Keratinocyte (primary cell): ENCODE results near the genes CEP55, RBP4, FRA10AC1, LGI1, PLCE1 and HELLS.

DNA sequence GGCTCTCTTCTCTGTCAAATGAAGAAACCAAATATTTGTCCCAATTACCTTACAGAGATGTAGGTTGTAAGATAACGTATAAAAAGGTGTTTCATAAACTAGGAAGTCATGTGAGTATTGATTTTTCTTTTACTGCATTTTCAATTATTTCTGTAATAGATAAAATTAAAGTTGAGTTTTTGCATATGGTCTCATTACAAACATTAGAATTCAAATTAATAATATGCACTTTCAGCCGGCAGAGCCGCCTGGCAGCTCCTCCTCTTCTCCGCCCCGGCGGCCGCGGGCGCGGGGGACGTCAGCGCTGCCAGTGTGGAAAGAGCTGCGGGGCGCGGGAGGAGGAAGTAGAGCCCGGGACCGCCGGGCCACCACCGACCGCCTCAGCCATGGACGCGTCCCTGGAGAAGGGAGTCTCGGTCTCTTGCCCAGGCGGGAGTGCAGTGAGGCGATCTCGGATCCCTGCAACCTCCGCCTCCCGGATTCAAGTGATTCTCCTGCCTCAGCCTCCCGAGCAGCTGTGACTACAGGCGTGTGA is 176.0 kb downstream of the CPEB3 start:
CAGE:
- cytosol, long polyA minus RNA, result no peak
- cytosol, long polyA plus RNA, result no peak
- long polyA plus RNA, result no peak
- nucleus, long polyA minus RNA, result no peak
- nucleus, long polyA plus RNA, result no peak

GRCh38 chr10:92240283-92240980 is 50.4 kb downstream of the CPEB3 start:
CAGE:
- cytosol, long polyA minus RNA, result no peak
- cytosol, long polyA plus RNA, result no peak
- long polyA plus RNA, result no peak
- nucleus, long polyA minus RNA, result no peak
- nucleus, long polyA plus RNA, result no peak

DNA sequence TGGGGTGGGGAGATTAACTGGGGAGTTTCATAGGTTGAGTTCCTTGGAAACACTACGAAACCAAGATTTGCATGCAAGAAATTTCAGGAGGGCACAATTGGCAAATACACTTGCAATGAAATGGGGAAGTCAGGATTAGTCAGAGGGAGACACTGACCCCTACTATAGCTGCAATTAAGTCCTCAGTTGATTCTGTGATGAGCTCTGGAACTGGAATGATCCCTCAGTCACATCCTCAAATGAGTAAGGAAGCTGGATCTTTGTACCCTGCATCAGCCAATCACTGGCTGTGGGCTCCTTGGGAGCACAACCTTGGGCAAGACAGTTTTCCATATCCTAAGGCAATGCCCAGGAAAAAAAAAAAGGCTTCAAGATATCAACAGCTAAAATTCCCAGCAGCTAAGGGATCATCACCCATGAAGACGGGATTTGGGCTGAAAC is 22.0 kb downstream of the CPEB3 start:
CAGE:
- cytosol, long polyA minus RNA, result no peak
- cytosol, long polyA plus RNA, result no peak
- long polyA plus RNA, result no peak
- nucleus, long polyA minus RNA, result no peak
- nucleus, long polyA plus RNA, result no peak

DNA sequence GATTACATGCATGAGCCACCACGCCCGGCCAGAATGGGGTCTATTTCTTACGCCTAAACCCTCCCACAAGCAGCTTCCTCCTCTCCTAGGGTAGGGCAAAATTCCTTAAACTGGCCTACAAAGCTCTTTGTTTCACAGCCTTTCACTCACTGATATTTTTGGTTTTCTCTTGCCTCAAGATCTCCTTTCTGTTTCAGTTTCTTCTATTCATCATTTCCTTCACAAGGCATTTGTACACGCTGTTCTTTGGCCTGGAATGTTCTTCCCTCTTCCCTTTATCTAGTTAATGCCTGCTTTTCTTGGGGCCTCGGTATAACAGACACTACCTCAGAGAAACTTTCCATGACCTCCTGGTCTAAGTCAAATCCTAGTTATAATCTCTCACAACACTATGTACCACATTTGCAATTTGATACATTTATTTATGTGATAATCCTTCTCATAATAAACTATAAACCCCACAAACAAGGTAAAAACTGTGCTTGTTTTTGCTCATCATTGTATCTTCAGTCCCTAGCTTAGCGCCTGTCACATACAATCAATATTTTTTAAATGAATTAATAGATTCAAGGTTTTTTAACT is 6.5 kb downstream of the CPEB3 start:
CAGE:
- cytosol, long polyA minus RNA, result no peak
- cytosol, long polyA plus RNA, result no peak
- long polyA plus RNA, result no peak
- nucleus, long polyA minus RNA, result no peak
- nucleus, long polyA plus RNA, result no peak

DNA sequence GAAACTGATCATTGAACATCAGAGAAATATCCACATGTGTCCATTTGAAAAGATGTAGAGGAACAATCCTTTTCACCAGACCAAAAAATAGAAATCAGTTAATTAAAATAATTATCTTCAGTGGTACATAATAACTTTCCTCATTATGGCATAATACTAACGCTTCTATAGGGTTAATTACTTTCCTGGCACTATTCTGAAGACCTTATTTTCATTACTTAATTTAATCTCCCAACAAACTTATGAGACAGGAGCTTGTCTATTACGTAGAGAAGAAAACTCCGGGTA is 30.3 kb upstream of the EXOC6 start:
CAGE:
- cytosol, long polyA minus RNA, result no peak
- cytosol, long polyA plus RNA, result no peak
- long polyA plus RNA, result no peak
- nucleus, long polyA minus RNA, result no peak
- nucleus, long polyA plus RNA, result no peak

DNA sequence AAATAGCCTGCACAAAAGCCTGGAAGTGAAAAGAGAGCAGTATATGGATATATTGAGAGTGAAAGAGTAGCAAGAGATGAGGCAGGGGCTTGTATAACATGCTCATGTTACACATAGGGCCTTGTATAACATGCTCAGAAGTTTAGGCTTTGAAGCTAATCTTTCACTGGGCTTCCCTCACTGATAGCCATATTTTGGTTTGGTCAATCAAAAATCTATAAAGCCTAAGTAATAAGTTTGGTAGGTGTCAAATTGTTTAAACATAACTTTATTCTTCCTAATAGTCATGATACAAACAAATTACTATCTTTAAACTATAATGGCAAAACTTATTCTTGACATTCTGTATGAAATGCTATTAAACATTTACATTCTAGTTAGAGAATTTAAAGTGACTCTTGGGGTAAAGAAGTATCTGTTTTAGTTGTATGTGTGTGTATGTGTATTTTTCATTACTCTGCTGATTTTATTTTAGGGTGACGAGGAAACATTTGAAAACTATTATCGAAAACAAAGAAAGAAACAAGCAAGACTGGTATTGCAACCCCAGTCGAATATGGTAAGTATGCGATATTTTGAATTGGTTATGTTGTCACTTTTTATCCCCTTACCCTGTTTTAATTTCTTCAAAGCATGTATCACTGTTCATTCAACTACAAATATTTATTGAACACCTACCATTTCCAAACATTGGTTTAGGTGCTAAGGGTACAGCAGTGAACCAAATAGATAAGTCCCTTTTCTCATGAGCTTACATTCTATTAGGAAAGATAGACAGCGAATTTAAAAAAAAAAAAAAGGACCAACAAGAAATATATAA is 79.8 kb downstream of the EXOC6 start:
CAGE:
- cytosol, long polyA minus RNA, result no peak
- cytosol, long polyA plus RNA, result no peak
- long polyA plus RNA, result no peak
- nucleus, long polyA minus RNA, result no peak
- nucleus, long polyA plus RNA, result no peak

DNA sequence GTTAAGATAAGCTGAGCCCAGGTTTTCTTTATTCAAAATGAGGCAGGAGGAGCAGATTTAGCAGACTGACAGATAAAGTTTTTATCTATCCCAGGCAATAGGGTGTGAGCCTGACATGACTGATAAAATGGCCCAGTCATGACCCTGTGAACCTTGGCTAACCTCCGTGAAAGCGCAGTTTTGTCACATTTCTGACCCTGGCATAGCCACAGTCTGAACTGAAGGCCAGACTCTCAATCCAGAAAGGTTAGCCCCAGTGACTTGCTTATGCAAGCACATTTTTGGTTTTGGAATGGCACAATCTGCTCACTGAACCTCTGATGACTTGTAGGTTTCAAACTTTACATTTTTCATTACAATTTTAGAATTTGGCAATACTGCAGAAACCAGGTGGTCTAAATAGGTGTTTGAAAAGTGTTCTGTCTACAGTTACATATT is 4.4 kb downstream of the CYP26A1 start:
CAGE:
- cytosol, long polyA minus RNA, result no peak
- cytosol, long polyA plus RNA, result no peak
- long polyA plus RNA, result no peak
- nucleus, long polyA minus RNA, result no peak
- nucleus, long polyA plus RNA, result no peak

CAGE:
- cytosol, long polyA minus RNA, result no peak
- cytosol, long polyA plus RNA, result no peak
- long polyA plus RNA, result no peak
- nucleus, long polyA minus RNA, result no peak
- nucleus, long polyA plus RNA, result no peak
Measured at GRCh38 chr10:93363955-93364449, 118.1 kb downstream of the MYOF start.

GRCh38 chr10:93421982-93422539 is 60.1 kb downstream of the MYOF start:
CAGE:
- cytosol, long polyA minus RNA, result no peak
- cytosol, long polyA plus RNA, result no peak
- long polyA plus RNA, result no peak
- nucleus, long polyA minus RNA, result no peak
- nucleus, long polyA plus RNA, result no peak

DNA sequence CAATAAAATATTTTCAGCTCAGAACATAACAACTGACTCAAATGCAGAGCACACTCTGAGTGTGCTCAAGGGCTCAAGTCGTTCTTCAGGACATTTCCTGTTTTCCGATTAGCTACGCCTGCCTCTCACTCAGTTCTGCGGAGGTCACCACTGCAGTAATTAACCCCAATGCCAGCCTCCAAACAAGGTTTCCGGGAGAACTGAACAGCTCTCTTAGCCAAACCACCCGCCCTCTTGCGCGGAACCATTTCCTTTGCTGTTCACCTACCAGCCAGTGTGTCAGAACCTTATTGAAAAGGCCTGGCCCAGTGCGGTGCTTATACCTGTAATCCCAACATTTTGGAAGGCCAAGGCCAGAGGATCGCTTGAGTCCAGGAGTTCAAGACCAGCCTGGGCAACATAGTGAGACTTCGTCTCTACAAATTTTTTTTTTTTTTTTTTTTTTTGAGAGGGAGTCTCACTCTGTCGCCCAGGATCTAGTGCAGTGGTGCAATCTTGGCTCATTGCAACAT is 19.1 kb downstream of the MYOF start:
CAGE:
- cytosol, long polyA minus RNA, result no peak
- cytosol, long polyA plus RNA, result no peak
- long polyA plus RNA, result no peak
- nucleus, long polyA minus RNA, result no peak
- nucleus, long polyA plus RNA, result no peak

CAGE:
- cytosol, long polyA minus RNA, result start-site peak on the plus strand at chr10:93496611-93496639, 40 reads
- cytosol, long polyA plus RNA, result start-site peak on the plus strand at chr10:93496635-93496642, 80 and 18 reads in 2 replicates
- long polyA plus RNA, result start-site peak on the plus strand at chr10:93496603-93496642, 259 and 96 reads in 2 replicates
- nucleus, long polyA minus RNA, result start-site peak on the plus strand at chr10:93496605-93496656, 13 reads
- nucleus, long polyA plus RNA, result no peak
Measured at GRCh38 chr10:93495842-93497102, at the start of gene CEP55. Gene CEP55, plus strand, starts transcription at chr10:93496612.

CAGE:
- cytosol, long polyA minus RNA, result start-site peak on the plus strand at chr10:93515450-93515536, 8 reads
- cytosol, long polyA plus RNA, result no peak
- long polyA plus RNA, result no peak
- nucleus, long polyA minus RNA, result no peak
- nucleus, long polyA plus RNA, result no peak
Measured at GRCh38 chr10:93515262-93515630, 18.8 kb downstream of the CEP55 start.

DNA sequence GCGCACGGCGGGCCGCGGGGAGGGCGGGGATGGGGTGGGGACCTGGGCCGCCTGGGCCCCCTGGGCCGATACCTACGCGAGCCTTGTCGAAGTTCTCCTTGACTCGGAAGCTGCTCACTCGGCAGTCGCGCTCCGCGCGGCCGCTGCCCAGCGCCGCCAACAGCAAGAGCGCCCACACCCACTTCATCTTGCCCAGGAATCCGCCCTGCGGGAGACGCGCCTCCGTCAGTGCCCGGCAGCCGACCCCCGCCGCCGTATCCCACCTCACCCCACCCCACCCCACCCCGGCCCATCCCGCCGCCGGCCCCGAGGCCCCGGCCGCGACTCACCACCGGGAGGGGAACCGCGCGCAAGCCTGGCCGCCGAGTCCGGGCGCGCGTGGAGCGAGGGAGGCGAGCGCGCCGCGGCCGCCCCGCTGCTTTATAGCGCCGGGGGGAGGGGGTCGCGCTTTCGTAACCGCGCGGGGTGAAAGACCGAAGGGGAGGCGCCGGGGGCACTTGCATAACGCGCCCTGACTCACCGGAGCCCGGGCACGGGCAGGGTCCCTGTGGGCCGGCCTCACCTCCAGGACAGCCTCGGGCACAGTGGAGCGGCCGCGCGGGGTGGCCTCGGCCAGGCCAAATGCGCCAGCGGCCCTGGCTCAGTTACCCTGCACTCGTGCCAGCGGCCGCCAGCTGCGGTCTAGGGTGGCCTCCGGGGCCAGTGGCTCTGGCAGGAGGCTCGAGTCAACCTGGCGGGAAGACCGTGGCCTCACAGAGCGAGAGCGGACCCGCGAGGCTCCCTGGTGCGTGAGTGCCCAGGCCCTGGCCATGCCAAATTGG is at the start of gene RBP4:
Gene RBP4 (minus strand): TSS at position 394 of the 821 bp plus-strand sequence.
CAGE:
- cytosol, long polyA minus RNA, result no peak
- cytosol, long polyA plus RNA, result no peak
- long polyA plus RNA, result no peak
- nucleus, long polyA minus RNA, result no peak
- nucleus, long polyA plus RNA, result no peak

CAGE:
- cytosol, long polyA minus RNA, result start-site peak on the minus strand at chr10:93702392-93702489, 12 reads; start-site peak on the minus strand at chr10:93702579-93702592, 6 reads
- cytosol, long polyA plus RNA, result start-site peak on the minus strand at chr10:93702380-93702437, 237 and 201 reads in 2 replicates; start-site peak on the minus strand at chr10:93702509-93702583, 163 and 76 reads in 2 replicates
- long polyA plus RNA, result start-site peak on the minus strand at chr10:93702377-93702461, 79 and 166 reads in 2 replicates; start-site peak on the minus strand at chr10:93702509-93702592, 65 and 282 reads in 2 replicates
- nucleus, long polyA minus RNA, result start-site peak on the minus strand at chr10:93702375-93702442, 19 reads; start-site peak on the minus strand at chr10:93702494-93702591, 23 reads
- nucleus, long polyA plus RNA, result start-site peak on the minus strand at chr10:93702377-93702602, 242 and 258 reads in 2 replicates
Measured at GRCh38 chr10:93702288-93703215, at the start of gene FRA10AC1. Gene FRA10AC1, minus strand, starts transcription at chr10:93702592.

DNA sequence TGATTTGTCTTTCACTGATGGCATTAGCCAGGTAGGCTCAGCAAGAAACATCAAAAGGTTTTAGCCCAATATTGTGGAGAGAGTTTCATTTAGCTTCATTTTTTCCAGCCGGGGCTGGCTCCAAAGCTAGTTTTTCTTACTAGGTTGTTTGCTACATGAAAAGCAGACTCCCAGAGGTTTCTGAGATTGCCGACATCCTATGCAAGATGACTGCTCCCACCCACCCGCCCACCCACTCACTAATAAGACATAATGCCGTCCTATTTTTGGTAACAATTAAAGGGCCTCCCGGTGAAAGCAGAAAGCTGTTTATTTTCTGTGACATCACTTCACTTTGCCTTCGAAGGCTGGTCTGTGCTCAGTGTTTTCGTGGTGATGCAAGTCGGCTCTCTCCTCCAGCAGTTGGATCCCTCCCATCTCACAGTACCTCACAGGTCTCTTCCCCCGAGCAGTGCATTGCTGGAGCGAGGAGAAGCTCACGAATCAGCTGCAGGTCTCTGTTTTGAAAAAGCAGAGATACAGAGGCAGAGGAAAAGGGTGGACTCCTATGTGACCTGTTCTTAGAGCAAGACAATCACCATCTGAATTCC is at the start of gene LGI1:
Gene LGI1 (plus strand): TSS at position 421 of the 590 bp plus-strand sequence.
CAGE:
- cytosol, long polyA minus RNA, result no peak
- cytosol, long polyA plus RNA, result no peak
- long polyA plus RNA, result no peak
- nucleus, long polyA minus RNA, result no peak
- nucleus, long polyA plus RNA, result no peak

GRCh38 chr10:93916803-93917413 is 23.1 kb downstream of the SLC35G1 start:
CAGE:
- cytosol, long polyA minus RNA, result no peak
- cytosol, long polyA plus RNA, result no peak
- long polyA plus RNA, result no peak
- nucleus, long polyA minus RNA, result no peak
- nucleus, long polyA plus RNA, result no peak

CAGE:
- cytosol, long polyA minus RNA, result no peak
- cytosol, long polyA plus RNA, result no peak
- long polyA plus RNA, result no peak
- nucleus, long polyA minus RNA, result no peak
- nucleus, long polyA plus RNA, result no peak
Measured at GRCh38 chr10:93993600-93994690, at the start of gene PLCE1. Gene PLCE1, plus strand, starts transcription at chr10:93993931.

CAGE:
- cytosol, long polyA minus RNA, result no peak
- cytosol, long polyA plus RNA, result no peak
- long polyA plus RNA, result no peak
- nucleus, long polyA minus RNA, result no peak
- nucleus, long polyA plus RNA, result no peak
Measured at GRCh38 chr10:94324647-94325259, 38.0 kb downstream of the NOC3L start.

CAGE:
- cytosol, long polyA minus RNA, result start-site peak on the plus strand at chr10:94403461-94403570, 12 reads
- cytosol, long polyA plus RNA, result no peak
- long polyA plus RNA, result no peak
- nucleus, long polyA minus RNA, result start-site peak on the plus strand at chr10:94403781-94404002, 11 reads
- nucleus, long polyA plus RNA, result no peak
Measured at GRCh38 chr10:94403350-94404129, 1.2 kb downstream of the TBC1D12 start.

DNA sequence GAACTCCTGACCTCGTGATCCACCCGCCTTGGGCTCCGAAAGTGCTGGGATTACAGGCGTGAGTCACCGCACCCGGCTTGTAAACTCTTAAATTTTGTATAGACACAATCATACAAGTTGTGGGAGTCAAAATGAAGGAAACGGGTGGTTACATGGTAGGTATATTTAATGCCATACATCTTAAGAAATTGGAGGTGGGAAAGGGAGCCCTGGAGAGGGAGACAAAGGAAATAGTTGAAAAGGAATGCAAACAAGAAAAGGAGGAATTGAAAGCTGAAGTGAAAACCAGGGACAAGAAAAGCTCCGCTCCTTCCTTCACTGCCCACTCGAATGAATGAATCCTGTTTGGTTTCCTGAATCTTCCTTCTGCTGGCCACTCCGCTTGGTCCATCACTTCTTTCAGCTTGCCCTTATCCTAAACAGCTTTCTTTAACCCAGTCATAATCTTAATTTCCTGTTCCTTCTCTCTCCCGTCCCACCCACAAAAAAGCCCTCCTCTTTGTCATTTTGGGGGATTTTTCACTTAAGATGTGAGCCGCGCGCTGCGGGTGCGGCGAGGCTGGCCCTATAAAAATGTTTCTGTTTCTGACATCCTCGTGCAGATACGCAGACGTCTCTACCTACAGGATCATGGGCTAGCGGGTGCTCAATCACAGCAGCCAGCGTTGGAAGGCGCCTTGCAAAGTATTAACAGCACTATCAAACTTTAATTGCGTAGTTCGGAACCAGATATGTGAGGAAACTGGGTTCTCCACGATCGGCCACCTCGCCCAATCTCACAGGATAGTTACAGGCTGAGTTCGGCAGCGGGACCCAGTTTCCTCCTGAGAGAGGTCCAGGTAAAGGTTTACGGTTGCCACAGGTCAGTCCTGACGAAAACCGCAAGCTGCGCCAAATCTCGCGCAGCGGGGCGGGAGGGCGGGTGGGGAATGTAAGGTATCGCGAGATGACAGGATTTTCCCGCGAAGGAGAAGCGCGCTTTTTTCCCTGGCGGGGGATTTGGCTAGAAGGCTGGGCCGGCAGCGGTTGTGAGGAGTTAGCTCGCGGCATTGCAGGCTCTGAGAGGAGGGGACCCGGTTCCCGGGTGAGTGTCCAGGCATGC is at the start of gene HELLS:
Gene HELLS (plus strand): TSS at position 965 of the 1,102 bp plus-strand sequence.
CAGE:
- cytosol, long polyA minus RNA, result start-site peak on the plus strand centred at position 955 of the sequence, 22 bp wide, 61 reads
- cytosol, long polyA plus RNA, result no peak
- long polyA plus RNA, result no peak
- nucleus, long polyA minus RNA, result start-site peak on the plus strand centred at position 967 of the sequence, 13 bp wide, 47 reads; start-site peak on the plus strand centred at position 1,058 of the sequence, 54 bp wide, 24 reads
- nucleus, long polyA plus RNA, result no peak